ENCODE measurements around a stretch of chr3.

GRCh38 chr3:195441817-195442712 lies 755 bp downstream of the ACAP2 start:
- PRO-cap = bidirectional peak, plus-strand start at chr3:195441985, minus-strand start at chr3:195441937; unidirectional peak, plus-strand start at chr3:195442439
- RAMPAGE, long total RNA, 3 experiments = no peak in any of the 3 experiments

- PRO-cap = no peak
- RAMPAGE, long total RNA, 3 experiments = no peak in any of the 3 experiments
Measured at GRCh38 chr3:195446136-195446774, 3.4 kb upstream of the ACAP2 start.

- PRO-cap = bidirectional peak, plus-strand start at chr3:195658120, minus-strand start at chr3:195657977
- RAMPAGE, long total RNA, 3 experiments = start-site peak on the plus strand in 2 of 3 experiments, at chr3:195658033-195658102 at its widest, 80 to 340 reads per replicate
Measured at GRCh38 chr3:195657347-195658215, 63.2 kb upstream of the MUC20 start.

- PRO-cap = no peak
- RAMPAGE, long total RNA, 3 experiments = no peak in any of the 3 experiments
Measured at GRCh38 chr3:195727205-195727781, 6.5 kb downstream of the MUC20 start.

GRCh38 chr3:195803233-195803796 lies 8.4 kb downstream of the MUC4 start:
- PRO-cap = unidirectional peak, minus-strand start at chr3:195803487
- RAMPAGE, long total RNA, 3 experiments = no peak in any of the 3 experiments

DNA sequence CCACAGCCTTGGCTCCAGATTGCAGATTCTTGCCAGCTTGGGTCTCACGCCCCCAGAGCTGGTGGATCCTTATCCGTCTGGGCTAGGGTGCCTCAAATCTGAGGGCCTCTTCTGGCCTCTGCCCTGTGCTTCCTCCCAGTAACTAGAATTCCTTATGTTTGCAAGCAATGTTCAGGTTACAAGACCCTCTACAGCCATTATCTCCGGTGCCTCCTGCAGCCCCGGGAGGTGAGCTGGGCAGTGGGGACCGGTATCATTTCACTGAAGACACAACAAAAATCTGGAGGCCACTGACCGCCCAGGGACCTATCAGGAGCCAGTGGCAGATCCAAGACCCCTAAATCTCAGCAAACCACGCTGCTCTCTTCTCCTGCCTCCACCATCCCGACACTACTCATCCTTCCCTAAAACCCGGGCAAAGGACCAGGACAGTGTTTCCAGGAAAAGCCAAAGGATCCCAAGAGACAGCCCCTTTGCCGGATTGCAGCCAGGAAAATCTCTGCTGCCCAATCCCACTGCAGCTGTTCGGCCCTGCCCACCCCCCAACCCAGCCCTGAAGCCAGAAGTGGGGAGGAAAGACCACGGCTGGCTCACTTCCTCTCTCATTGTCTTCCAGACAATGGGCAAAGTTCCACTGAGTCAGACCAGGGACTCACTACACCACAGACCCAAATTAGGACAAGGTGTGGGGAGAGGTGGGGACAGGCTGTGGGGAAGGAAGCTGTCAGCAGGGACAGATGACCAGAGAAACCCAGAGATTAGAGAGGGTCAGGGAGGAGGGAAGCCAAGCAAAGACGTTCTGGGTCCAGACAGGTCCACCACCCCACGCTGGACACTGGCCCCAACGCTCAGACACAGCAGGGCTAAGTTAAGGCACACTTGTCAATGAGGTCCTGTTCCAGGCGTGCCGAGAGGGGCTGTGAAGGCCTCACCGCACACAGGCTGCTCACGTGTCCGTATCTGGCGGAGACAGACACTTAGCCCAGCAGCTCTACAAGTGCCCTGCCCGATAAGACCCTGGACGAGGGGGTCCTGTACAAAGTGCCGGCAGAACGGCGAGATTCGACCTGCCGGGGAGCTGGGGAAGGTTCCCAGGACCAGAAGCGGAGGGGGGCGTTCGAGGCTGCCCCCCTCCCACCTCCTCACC lies 22.2 kb downstream of the TNK2 start:
- PRO-cap = unidirectional peak, minus-strand start at position 392 of the sequence; unidirectional peak, plus-strand start at position 754 of the sequence
- RAMPAGE, long total RNA, 3 experiments = no peak in any of the 3 experiments

GRCh38 chr3:195895015-195895781 lies 13.2 kb downstream of the TNK2 start:
- PRO-cap = bidirectional peak, plus-strand start at chr3:195895191, minus-strand start at chr3:195895092
- RAMPAGE, long total RNA, 3 experiments = no peak in any of the 3 experiments

- PRO-cap = bidirectional peak, plus-strand start at chr3:195896017, minus-strand start at chr3:195895914
- RAMPAGE, long total RNA, 3 experiments = start-site peak on the minus strand in 1 of 3 experiments, at chr3:195895920-195896132 at its widest, 7 reads per replicate
Measured at GRCh38 chr3:195895782-195896361, 12.5 kb downstream of the TNK2 start.

GRCh38 chr3:195911763-195912371 lies 3.5 kb upstream of the TNK2 start:
- PRO-cap = no peak
- RAMPAGE, long total RNA, 3 experiments = no peak in any of the 3 experiments

GRCh38 chr3:195970102-195970725 lies 61.9 kb upstream of the TNK2 start:
- PRO-cap = no peak
- RAMPAGE, long total RNA, 3 experiments = no peak in any of the 3 experiments

DNA sequence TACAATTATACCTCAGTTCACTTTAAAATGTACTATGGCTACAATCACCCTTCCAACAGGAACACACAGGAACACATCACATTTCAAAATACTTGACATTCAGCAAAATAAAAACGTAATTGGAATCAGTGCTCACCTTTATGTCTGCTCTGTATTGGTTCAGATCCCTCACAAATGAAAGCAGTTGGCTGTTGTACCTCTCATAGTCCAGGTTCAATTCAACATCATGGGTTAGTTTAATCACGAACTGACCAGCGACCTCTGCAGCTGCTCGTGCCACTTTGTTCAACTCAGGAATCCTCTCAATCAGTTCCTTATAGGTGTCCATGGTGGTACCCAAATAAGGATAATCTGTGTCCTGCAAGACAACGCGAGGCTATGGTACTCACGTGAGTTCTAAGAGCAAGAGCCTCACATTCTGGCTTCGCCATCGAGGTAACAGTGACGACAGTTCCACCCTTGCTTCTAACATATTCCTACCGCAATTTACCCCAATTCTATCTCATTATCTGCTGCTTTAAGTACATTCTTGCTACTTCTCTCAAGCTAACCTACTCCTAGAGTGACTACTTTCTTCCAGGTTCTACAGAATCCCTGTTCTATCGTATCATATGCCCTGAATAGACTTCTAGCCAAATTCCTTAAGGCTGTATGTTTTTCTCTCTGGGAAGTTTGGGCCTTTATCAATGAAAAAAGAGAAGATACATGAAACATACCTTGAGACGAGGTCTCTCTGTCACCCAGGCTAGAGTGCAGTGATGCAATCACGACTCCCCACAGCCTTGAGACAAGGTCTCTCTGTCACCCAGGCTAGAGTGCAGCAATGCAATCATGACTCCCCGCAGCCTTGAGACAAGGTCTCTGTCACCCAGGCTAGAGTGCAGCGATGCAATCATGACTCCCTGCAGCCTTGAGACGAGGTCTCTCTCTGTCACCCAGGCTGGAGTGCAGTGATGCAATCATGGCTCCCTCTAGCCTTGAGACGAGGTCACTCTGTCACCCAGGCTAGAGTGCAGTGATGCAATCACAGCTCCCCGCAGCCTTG lies 26.6 kb downstream of the TFRC start:
- PRO-cap = no peak
- RAMPAGE, long total RNA, 3 experiments = no peak in any of the 3 experiments

DNA sequence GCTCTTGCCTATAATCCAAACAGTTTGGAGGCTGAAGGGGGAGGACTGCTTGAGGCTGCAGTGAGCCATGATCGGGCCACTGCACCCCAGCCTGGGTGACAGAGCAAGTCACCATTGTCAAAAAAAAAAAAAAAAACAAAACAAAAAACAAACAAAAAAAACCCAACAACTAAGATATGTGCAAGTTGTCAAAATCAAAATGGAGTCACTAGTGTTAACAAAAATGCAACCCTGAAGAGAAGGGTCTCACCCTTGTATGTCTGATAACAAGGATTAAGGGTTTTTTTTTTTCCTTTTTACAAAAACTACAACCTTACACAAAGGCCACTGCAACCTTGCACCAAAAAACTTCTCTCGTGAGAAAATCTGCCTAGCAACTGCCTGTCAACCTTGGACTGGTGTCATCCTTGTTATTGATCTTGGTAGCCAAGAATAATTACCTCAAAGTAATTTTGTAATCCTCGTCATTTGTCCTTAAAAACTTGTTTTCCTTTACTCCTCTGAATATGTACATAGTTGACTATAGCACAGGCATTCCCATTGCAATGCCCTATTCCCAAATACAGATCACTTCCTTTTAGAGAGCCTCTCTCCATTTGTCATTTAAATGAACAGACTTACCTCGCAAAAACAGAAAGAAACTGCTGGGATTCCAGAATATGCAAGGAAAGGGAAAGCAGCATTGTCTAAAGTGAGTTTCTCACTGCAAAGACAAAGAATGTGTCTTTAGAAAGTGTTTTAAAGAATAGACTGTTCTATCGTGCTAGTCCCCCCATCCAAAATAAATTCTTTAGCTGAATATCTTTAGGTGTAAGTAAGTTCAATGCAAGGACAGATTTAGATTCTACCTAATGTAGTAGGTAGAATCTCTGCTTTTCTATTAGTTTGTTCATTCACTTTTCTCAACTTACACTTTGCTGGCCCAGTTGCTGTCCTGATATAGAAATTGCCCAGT lies 23.9 kb downstream of the TFRC start:
- PRO-cap = no peak
- RAMPAGE, long total RNA, 3 experiments = no peak in any of the 3 experiments

GRCh38 chr3:196075451-196076192 lies 6.3 kb downstream of the TFRC start:
- PRO-cap = no peak
- RAMPAGE, long total RNA, 3 experiments = no peak in any of the 3 experiments

DNA sequence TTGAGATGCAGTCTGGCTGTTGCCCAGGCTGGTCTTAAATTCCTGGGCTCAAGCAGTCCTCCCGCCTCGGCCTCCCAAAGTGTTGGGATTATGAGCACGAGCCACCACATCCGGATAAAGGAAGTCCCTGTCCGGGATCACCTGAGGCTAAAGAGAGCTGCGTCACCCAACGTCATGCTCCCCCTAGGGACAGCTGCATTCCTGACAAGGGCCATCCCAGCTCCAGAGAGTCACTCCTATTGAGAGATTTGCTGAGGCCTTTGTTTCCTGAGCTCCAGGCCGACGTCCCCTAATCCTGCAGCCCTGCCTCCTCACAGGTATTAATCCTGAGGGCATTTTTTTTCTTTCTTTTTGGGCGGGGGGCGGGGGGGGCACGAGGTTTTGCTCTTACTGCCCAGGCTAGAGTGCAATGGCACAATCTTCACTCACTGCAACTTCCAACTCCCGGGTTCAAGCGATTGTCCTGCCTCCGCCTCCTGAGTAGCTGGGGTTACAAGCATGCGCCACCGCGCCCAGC lies 28.6 kb upstream of the TFRC start:
- PRO-cap = no peak
- RAMPAGE, long total RNA, 3 experiments = no peak in any of the 3 experiments

- PRO-cap = no peak
- RAMPAGE, long total RNA, 3 experiments = no peak in any of the 3 experiments
Measured at GRCh38 chr3:196227234-196228374, 11.3 kb downstream of the SLC51A start.

- PRO-cap = no peak
- RAMPAGE, long total RNA, 3 experiments = start-site peak on the minus strand in 1 of 3 experiments, at chr3:196407246-196407385 at its widest, 10 reads per replicate
Measured at GRCh38 chr3:196407045-196407607, 25.1 kb downstream of the UBXN7 start.

- PRO-cap = no peak
- RAMPAGE, long total RNA, 3 experiments = no peak in any of the 3 experiments
Measured at GRCh38 chr3:196433025-196433420, 796 bp upstream of the UBXN7 start.

DNA sequence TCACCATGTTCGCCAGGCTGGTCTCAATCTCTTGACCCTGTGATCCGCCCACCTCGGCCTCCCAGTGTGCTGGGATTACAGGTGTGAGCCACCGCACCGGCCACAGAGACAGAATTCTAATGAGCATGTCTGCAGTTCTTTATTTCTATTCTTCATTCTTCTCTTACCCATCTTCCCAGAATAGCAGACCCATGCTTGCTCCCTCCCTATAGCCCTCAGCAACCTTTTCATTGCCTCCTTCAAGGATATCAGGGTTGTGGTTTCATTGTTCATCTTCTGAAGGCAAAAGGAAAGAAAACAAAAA lies 257 bp downstream of the SMCO1 start:
- PRO-cap = no peak
- RAMPAGE, long total RNA, 3 experiments = no peak in any of the 3 experiments

DNA sequence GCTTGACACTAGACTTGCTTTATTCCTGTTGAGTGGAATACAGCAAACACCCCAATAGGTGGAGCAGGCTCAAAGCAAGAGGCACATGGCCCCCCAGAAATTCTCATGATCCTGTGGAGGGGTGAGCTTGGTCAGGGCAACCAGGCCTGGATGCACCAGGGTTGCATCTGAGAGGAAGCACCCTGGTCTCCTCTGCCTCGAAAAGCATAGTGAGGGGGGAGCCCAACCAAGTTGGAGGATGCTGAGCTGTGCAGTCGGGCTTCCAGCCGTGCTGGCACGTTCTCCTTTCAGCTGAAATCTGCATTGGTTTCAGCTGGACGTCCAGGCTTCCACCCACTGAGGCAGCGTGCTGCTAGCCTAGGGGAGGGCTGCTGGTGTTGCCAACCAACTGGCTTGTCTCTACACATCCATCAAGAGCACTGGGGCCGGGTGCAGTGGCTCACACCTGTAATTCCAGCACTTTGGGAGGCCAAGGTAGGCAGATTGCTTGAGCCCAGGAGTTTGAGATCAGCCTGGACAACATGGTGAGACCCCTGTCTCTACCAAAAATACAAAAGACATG lies 2.8 kb upstream of the NRROS start:
- PRO-cap = no peak
- RAMPAGE, long total RNA, 3 experiments = no peak in any of the 3 experiments

DNA sequence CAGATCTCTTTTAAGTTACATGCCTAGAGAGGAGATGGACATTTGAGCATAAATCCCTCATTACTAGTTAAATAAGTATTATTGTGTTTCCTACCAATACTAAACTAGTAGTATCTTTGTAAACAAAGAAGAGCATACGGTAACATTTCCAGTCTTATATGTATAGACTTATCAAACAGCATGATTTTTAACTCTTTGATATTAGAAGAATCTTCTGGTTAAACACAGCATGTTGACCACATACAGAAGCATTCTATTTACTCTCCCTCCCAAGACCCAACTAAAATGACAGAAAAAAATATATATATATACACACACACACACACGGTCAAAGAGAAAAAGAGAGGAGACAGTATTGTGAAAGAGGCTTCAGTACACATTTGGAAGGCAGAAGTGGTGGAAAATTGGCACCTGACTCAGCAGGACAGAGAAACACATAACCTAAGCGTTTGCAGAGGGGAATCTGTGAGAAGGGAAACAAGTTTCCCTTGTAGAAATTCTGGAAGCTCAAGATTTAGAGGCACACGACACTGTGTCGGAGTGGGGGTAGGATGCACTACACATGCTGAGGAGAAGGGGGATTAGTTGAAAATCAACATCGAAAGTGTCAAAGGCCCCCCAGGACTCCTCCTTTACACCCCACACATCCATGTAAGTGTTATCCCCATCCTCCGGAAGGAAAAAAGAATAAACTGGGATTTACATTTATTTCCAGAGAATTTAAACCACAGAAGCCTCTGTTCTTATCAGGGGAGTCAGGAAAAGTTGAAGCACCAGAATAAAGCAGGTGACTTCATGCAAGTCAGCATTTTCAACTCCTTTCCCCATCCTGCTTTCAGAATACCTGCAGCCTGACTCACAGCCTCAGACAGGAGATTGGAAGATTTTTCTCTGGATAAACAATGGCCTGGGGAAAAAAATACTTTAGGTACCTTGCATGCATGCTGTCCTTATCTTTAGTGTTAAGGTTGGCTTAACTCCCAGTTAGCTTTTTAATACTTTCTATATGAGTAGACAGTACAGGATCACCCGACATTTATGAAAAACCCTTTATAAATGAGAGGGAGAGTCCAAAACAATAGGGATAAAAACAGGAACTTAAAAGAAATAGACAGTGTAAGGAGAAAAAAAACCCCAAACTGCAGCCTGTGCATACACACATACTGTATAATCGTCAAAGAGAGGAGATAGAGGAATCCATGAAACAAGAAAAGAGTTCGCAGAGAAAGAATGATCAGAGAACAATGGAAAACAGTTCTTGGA lies 53.3 kb downstream of the PAK2 start:
- PRO-cap = no peak
- RAMPAGE, long total RNA, 3 experiments = no peak in any of the 3 experiments

Measured in gastrocnemius medialis (tissue), 3 donors.